Pulmonary lymph node (tissue), 1 donor: ENCODE data around the genes ATG9B, GBX1 and IQCA1L.

GRCh38 chr7:150807806-150808611 is 7.4 kb downstream of the TMEM176A start:
- PRO-cap, result no peak

DNA sequence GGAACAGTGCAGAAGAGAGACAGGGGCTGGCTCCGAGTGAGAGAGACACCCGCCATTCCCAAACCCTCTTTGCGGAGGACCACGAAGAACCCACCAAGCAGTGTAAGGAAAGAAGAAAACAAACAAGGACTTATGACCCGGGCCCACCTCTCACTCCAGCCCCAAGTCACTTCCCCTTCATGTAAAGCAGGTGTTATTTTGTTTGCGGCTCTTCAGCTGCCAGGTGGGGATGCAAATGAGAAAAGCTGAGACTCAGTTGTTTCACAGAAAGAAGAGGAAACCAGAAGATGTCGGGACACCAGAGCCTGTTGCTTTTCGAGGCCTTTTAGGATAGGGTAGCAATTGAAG is 45.1 kb downstream of the AOC1 start:
- PRO-cap, result unidirectional peak, plus-strand start at position 226 of the sequence; unidirectional peak, plus-strand start at position 283 of the sequence

DNA sequence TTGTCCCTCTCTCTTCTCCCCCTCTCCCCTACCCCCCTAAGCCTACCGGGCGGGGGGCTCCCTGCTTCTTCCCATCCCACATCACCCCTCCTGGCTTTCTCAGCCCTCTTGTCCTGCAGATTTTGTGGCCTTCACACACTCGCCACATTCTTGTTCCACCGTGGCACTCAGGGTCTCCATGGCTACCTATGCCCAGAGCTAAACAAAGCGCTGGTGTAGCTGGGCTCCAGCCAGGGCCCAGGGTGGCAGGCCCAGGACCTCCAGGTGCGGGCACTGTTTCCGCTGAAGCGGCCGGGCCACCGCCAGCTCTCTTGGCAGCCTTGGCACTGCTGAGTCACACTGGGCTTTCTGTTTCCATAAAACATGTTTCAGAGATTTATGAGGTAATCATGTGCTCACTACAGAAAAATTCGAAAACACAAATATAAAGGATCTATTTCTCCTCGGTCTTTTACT is 51.2 kb downstream of the AOC1 start:
- PRO-cap, result no peak

DNA sequence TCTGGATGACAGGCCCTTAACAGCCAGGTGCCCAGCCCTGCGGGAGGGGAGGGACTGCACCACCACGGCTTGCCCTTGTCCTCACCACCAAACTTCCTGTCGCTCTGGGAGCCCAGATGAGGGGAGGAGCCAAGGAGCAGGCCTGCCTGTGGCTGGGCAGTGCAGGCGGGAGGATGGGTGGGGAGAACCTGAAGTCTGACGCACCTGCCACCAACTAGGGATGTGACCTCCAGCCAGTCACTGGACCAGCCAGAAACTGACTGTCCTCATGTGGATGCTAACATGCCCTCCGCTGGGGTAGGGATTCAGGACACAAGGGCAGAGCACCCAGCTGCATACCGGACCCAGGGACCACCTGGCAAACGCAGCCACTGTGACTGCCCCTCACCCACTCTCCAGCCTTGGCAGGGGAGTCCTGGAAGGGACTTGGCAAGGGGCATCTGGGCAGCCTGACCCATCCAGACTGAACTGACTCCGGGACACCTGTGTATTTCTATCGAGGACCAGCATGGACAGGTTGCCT is 35.8 kb downstream of the KCNH2 start:
- PRO-cap, result no peak

GRCh38 chr7:150971808-150972559 is 6.1 kb downstream of the KCNH2 start:
- PRO-cap, result no peak

GRCh38 chr7:151024131-151024648 is at the start of gene ATG9B:
ATG9B (minus strand) TSS chr7:151024494.
- PRO-cap, result no peak

DNA sequence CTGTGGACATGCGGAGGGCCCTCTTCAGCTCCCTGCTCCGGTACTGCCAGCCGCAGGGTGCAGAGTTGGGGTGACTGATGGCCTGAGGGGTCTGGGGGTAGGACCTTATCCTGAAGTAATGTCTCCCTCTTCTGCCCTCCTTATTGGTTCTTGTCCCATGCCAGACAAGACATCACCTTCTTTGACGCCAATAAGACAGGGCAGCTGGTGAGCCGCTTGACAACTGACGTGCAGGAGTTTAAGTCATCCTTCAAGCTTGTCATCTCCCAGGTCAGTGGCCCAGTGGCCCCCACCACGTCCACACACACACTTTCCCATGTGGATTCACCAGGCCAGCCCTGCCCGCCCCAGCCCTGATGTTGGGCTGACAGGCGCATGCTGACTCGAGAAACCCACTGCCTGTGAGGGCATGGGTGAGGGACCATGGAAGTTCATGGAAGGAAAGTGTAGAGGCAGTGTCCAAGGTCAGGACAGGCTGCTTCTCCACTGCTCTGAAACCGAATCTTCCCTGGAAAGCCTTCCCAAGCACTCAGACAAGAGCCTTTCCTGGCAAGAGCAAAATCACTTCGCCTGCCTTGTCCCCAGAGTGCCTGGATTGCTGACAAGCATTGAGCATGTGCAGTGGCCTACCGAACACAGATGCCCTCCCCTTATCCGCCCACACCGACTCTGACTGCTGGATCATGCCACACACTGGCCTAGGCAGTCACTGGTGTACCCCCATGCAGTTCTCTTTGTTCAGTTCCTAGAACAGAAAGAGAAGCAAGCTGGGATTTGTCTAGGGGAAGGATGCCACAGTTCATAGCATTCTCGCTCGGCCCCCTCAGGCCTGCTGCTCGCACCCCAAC is 6.5 kb downstream of the ABCB8 start:
- PRO-cap, result no peak

DNA sequence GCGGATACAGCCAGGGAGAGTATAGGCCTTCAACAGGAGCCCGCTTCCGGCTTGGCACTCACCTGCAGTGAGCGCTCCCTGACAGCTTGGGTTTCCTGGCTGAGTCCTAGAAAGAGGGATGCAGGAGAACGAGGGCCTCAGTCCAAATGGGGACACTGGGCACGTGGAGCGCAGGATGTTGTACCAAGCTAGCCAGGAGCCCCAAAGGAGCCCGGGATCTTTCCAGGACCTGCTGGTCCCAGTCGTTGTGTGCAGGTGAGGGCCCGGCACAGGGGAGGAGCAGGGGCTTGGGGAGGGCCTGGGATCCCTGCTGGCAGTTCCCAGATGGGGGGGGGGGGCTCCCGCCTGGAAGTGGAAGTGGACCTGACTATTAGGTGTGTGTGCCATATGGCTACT is 3.6 kb downstream of the AGAP3 start:
- PRO-cap, result no peak

DNA sequence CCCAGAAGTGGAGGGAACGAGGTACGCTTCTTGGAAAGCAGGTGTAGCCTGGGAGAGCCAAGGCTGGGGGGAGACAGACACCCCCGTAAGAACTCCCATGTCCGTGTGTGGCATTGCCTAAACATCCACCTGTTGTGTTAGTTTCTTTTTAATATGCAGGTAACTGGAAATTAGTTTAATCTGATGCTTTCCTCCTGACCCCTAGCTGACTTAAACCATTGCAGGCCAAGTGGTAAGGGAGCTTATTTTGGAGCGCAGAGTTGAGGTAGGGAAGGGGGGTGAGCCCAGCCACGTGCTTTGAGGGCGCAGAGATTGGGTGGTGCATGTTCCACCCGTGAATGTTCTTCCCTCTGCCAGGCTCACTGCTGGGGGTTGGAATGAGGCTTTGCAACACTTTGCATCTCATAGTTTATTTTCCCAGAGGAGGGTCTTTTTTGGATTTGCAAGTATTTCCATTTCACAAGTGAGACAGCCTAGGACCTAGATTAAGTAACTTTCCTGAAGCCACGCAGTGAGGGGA is 6.0 kb downstream of the AGAP3 start:
- PRO-cap, result no peak

DNA sequence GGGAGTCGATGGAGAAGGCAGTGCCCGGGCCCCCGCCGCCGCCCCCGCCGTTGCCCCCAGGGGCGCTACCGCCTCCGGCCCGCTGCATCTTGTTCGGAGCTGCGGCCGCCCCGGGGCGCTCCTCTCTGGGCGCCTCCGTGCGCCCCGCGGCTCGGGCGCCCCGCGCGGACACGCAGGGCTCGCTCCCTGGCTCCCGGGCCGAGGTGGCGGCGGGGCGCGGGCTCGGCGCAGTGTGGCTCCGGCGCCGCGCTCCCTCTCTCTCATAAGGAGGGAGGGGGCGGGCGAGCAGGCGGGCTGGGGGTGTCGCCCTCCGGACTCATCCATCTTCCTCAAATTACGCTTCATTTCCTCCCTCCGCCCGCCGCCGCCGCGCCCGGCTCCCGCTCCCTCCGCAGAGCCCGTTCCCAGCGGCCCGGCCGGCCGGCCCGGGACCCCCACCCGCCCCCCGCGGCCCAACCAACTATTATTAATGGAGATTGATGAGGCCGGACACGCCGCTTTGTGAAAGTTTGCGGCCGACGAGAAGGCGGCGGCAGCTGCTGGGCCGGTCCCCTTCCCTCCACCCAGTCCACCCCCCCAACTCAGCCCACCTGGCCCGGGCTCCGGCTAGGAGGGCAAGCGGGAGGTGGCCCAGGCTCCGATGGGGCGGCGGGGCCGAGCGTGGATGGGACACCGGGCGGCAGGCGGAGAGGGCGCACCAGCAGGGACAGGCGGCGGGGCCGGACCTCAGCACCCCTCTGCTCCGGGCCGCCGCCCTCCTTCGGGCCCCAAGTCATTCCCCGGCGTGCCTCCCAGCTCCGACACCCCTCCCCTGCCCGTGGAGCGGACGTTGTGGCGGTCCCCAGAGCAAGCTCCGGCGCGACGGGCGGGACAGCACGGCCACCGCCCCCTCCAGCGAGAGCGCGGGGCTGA is at the start of gene GBX1:
Gene GBX1, minus strand, starts transcription at position 234 of the 912 bp plus-strand sequence.
- PRO-cap, result unidirectional peak, minus-strand start at position 235 of the sequence

DNA sequence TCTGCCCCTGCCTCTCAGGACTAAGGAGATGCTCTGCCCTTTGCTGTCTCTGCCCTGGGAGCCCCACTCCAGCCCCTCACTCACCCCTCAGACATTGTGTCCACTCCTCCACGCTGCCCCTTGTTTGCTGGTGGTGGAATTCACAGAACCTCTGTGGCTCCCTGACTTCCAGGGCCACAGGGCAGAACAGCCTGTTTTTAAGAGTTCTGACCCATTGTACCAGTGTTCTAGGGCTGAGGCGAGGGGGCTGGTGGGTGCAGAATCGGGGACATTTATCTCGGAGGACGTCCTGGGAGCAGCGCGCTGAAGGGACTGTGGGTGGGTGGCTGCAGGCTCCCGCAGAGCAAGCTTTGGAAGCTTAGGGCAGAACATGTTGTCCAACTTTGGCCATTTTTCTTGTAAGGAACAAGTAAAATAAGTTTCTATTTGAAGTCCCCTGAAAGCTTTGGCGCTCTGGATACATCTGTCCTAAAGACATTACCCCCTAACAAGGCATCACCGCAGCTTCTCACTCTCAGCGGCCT is at the start of gene IQCA1L:
Gene IQCA1L, minus strand, starts transcription at position 137 of the 524 bp plus-strand sequence.
- PRO-cap, result no peak

GRCh38 chr7:151239359-151240628 is 7.5 kb downstream of the CHPF2 start:
- PRO-cap, result no peak

DNA sequence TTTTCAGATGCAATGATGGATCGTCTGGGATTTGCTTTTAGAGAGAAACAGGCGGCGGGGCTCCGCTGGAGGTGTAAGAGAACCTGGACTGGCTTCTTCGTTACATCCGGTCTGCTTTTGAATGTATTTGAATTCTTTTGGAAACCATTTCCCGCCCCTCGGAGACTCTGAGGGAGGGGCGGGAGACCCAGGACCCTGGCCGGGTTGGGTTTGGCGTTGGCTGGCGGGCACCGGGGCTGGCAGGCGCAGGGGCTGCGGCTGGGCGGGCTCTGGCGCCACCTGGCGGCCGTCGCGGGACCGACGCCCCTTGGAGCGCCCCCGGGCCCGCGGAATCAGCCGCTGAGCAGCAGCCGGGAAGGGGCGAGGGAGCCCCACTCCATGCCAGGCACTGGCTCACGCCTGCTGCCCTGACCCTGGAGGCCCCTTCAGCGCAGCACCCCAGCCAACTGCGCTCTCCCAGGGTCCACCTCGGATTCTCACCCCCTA is 38.2 kb upstream of the NUB1 start:
- PRO-cap, result no peak

GRCh38 chr7:151352544-151353061 is 11.0 kb downstream of the NUB1 start:
- PRO-cap, result no peak

DNA sequence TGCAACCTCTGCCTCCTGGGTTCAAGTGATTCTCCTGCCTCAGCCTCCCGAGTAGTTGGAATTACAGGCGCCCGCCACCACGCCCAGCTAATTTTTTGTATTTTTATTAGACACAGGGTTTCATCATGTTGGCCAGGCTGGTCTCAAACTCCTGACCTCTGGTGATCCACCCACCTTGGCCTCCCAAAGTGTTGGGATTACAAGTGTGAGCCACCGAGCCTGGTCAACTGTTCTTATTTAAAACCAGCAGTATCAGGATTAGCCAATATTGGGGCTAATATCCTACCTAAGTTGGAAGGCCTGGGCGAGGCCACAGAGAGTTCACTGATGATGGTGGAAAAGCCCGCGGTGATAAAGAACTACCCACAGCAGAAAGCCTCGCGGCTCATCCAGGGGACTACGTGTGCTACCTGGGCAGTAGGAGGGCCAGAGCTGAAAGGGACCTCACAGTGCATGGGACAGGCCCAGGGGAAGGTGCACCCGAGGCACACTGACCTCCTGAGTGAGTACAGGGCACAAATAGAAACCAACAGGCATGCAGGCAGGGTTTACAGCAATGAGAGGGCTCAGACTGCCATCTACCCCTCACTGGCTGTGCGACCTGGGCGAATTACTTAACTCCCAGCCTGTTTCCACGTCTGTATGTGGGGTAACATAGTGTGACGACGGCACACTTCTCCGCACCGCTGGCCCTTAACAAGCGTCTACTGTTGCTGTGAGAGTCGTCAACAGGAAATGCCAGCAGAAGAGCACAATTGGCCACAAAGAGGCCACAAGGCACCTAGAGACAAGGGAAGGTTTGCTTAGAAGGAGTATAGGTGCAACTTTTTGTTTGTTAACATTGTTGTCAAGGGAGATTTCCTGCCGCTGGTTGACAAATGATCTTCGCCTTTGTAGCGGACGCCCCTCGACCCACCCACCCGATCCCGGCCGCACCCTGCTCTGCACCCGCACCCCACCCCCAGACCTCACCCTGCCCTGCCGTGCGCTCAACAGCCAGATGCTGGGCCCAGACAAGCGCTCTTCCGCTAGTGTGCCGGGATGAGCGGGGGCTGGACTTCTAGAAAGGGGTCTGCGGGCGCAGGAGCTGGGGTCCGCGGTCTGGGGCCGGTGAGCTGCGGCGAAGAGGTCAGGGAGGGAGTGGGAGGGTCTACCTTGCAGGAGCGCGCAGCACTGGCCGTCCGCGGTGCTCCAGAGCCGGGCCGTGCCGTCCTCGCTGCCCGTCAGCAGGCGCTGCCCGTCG is 1.1 kb downstream of the WDR86 start:
- PRO-cap, result bidirectional peak, plus-strand start at position 643 of the sequence, minus-strand start at position 616 of the sequence

- PRO-cap, result no peak
Measured at GRCh38 chr7:151461814-151462398, 22.0 kb upstream of the CRYGN start.

- PRO-cap, result no peak
Measured at GRCh38 chr7:151468289-151468693, 28.4 kb upstream of the CRYGN start.

GRCh38 chr7:151506703-151507409 is 12.8 kb downstream of the RHEB start:
- PRO-cap, result no peak

- PRO-cap, result no peak
Measured at GRCh38 chr7:151538878-151539494, 19.3 kb upstream of the RHEB start.

DNA sequence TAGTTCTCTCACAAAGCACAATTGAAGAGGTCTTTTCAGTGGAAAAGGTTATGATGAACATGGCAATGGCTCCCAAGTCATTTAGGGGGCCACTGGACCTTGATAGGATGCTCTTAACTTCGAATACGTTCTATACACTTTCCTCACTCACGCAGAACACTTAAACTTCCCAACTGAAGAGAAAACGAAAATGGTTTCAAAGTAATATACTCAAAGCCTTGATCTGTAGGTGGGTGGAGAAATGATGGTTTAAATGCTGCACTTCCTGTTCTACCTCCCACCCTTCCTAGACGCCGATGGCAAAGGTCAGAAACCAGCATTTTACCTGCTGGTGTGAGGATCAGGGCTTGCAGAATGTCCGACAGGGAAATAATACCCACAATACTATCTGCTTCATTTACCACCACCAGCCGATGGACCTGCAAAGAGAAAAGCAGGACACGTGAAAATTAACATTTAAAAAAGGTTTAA is 40.5 kb upstream of the RHEB start:
- PRO-cap, result no peak